Metastatic Breast Carcinoma in the Brain (tissue), 10 donors: ENCODE measurements around a stretch of chrX.

GRCh38 chrX:40834196-40835484, 99.3 kb upstream of the MED14 start:
- PRO-cap, 10 experiments: peak in 2 of 10 experiments; most common plus-strand start chrX:40834451 (in 2); most common minus-strand start chrX:40834348 (in 2)

GRCh38 chrX:40945185-40945827, 139.9 kb upstream of the USP9X start:
- PRO-cap, 10 experiments: peak in 4 of 10 experiments; most common plus-strand start chrX:40945572 (in 1); most common minus-strand start chrX:40945473 (in 3)

DNA sequence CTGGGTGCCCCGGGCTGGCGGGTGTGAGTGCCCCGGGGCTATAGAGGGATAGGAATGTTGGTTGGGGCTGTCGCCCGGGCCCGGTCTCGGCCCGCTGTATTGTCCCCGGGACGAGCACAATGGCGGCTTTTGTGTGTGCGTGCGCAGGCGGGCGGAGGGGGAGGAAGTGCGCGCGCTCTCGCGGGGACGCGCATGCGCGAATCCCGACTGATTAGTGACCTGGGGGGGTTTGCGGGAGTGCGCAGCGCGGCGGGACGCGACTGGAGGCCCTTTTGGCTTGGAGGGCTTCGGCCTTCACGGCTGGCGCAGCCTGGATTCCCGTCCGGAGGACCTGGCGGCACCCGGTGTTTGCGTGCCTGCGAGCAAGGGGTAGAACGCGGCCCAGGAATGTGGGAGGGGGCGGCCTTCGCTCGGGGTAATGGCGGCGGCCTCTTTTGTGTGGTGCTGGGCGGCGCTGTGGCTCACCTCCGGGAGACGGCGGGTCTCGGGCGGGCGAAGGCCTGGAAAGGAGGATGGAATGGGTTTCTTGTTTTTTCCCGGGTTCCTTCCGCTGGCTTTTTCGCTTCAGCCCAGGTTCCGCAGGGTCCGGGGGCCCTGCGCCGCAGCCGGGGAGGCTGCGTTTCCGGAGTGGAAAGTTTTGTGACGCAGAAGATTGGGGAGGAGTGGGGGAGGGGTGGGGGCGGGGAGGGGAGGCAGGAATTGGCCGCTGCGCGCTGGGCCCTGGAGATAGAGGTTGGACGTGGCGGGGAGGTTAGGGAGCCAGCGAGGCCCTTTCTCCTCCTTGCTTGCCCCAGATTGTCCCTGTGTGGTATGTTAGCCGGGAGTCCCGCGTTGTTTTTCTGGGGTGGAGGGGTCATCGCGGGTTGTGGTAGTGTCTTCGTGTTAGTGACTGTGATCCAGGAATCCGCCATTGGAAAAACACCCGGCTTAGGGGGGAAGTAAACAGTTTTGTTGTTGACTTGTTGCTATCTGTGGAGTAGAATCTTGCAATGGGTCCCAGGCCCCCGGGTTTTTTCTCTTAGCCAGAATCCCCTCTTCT, 758 bp downstream of the DDX3X start:
- PRO-cap, 10 experiments: peak in 10 of 10 experiments; most common plus-strand start position 214 of the sequence (in 6); most common minus-strand start position 624 of the sequence (in 10)

GRCh38 chrX:41336682-41336934, 2.6 kb downstream of the DDX3X start:
- PRO-cap, 10 experiments: no peak in any of the 10 experiments

DNA sequence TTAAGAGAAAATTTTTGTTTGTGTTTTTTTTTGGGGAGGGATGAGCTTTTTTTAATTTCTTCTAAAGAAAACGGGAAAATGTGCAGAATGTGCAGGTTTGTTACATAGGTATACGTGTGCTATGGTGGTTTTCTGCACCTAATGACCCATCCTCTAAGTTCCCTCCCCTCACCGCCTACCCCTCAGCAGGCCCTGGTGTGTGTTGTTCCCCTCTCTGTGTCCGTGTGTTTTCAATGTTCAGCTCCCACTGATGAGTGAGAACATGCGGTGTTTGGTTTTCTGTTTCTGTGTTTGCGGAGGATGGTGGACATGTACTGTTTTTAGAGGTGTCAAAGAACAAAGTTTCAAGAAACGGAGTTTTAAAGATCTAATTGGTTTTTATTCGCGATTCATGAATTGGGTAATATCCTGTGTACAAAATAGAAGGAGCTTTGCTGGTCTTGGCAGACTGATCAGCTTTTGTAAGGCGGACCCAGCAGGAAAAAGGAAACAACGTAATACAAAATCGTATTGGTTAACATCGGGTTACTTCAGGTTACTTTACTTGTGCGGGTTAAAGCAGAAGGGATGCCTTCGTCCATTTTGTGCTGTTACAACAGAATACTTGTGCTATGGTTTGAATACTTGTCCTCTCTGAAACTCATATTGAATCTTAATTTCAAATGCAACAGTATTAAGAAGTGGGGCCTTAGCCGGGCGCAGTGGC, 11.6 kb upstream of the NYX start:
- PRO-cap, 10 experiments: no peak in any of the 10 experiments

DNA sequence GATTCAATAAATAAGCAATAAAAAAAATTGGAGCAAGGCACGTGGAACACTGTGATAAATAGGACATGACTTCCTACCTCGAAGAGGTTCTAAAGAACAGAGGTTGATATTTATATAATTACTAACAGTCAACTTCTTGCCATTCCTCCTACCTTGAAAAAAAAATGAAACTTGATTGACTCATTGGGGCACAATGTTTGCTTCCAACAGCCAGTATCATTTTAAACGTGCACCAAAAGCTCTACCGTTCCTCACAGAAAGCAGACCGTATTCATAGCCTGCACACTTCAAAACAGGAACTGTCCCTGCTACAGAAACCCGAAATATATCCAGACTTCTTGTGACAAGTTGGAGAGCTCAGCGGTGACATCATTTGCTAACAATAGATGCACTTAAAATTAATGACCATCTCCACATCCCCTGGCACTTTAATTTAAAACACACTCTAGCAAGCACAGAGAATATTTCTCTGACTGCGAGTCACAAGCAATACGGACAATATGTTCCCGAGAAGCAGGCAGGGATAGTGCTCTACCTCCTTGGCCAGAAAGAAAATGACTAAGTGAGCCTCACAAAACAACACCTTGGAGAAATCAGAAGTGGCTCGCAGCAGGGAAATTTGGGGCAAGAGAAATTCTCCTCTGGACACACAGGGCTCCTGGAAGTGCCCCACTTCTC, 2.4 kb downstream of the NYX start:
- PRO-cap, 10 experiments: peak in 2 of 10 experiments; most common minus-strand start position 301 of the sequence (in 2)

DNA sequence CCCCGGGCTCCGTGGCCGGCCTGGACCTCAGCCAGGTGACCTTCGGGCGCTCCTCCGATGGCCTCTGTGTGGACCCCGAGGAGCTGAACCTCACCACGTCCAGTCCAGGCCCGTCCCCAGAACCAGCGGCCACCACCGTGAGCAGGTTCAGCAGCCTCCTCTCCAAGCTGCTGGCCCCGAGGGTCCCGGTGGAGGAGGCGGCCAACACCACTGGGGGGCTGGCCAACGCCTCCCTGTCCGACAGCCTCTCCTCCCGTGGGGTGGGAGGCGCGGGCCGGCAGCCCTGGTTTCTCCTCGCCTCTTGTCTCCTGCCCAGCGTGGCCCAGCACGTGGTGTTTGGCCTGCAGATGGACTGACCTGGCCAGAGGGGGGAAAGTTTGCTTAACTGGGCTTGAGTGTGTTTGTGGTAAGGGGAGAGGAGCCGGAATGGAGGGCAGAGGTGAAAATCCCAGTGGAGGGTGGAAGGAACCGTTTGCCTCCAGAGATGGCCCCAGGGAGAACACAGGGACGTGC, 27.5 kb downstream of the NYX start:
- PRO-cap, 10 experiments: no peak in any of the 10 experiments

DNA sequence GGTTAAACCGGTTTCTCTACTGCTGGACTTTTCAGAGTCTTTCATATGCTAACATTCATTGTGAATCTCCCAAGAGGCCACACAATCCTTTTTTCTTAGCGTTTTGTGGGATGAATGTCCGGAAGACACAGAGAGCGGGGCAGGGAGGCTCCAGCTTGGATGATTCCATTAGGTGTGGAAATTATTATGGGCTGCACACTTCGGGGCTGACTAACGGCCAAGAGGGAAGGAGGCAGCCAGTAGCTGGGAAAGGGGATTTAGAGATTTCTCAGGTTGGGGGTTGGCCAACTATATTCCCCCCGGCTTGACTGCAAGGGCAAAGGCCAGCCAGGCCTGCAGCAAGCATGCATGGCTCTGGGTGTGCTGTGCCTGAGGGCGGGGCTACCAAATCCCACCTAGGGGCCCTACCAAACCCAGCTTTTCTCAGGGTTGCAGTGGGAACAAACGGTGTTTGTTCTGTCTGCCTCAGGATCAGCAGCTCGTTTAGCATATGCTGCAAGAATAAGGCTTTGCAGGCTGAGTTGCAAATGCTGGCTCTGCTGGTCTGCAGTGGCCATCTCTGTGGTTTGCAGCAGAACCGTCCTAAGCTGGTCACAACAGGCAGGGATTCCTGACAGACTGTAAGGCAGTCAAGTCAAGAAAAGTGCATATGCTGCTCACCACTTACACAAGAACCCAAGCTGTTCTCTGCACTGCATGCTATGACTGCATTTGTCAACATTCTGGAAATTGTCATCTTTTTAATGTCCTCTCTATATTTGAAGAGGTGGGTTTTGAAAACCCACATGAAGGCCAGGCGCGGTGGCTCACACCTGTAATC, 28.7 kb downstream of the NYX start:
- PRO-cap, 10 experiments: peak in 1 of 10 experiments; most common plus-strand start position 58 of the sequence (in 1)

DNA sequence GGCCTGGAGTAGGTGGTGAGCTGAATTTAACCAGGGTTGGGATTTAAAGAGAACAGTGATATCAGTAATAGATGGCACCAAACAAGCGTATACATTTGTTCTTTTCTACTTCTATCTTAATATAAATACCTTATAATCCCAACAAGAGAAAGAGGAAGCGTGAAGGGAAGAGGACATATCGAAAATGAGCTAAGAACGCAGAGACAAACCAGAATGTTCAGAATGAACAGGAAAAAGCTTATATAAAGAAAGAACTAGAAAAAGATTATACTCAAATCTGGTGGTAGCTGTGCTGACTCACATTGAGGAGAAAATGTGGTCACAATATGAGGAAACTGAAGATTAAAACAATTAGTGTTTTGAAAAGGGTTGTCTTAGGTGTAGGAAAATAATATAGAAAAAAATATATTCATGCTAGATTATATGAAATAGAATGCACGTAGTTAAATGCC, 2.0 kb upstream of the GPR34 start:
- PRO-cap, 10 experiments: peak in 1 of 10 experiments; most common minus-strand start position 186 of the sequence (in 1)

GRCh38 chrX:41705544-41706261, 16.9 kb downstream of the GPR34 start:
- PRO-cap, 10 experiments: no peak in any of the 10 experiments

- PRO-cap, 10 experiments: no peak in any of the 10 experiments
Observed at GRCh38 chrX:41899259-41899884, 24.0 kb downstream of the CASK start.

DNA sequence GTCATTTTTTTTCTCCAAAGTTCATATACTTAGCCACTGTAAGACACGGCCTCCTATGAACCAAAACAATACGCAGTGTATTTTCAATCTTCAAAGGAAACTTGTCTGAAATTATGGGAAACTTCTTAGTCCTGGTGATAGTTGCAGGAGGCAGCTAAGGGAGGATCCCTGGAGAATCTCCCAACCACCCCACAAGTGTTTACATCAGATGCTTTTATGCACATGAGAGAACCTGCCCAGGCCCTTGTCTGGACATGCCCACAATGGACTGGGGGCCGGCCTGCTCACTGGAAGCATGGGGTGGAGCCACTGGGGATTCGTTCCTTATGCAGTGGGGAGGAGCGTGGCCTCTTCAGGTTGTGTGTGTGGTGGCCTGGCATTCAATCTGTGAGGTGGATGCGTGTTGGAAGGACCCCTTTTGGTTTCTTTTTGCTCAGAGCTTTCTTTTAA, 398.7 kb upstream of the PPP1R2C start:
- PRO-cap, 10 experiments: peak in 1 of 10 experiments; most common plus-strand start position 383 of the sequence (in 1)

- PRO-cap, 10 experiments: no peak in any of the 10 experiments
Observed at GRCh38 chrX:43703009-43703569, 47.0 kb downstream of the MAOA start.

- PRO-cap, 10 experiments: peak in 1 of 10 experiments; most common minus-strand start chrX:43707865 (in 1)
Observed at GRCh38 chrX:43707668-43708647, 51.9 kb downstream of the MAOA start.

DNA sequence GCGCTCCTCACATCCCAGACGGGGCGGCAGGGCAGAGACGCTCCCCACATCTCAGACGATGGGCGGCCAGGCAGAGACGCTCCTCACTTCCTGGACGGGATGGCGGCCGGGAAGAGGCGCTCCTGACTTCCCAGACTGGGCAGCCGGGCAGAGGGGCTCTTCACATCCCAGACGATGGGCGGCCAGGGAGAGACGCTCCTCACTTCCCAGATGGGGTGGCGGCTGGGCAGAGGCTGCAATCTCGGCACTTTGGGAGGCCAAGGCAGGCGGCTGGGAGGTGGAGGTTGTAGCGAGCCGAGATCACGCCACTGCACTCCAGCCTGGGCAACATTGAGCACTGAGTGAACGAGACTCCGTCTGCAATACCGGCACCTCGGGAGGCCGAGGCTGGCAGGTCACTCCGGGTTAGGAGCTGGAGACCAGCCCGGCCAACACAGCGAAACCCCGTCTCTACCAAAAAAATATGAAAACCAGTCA, 38.5 kb downstream of the KDM6A start:
- PRO-cap, 10 experiments: no peak in any of the 10 experiments

DNA sequence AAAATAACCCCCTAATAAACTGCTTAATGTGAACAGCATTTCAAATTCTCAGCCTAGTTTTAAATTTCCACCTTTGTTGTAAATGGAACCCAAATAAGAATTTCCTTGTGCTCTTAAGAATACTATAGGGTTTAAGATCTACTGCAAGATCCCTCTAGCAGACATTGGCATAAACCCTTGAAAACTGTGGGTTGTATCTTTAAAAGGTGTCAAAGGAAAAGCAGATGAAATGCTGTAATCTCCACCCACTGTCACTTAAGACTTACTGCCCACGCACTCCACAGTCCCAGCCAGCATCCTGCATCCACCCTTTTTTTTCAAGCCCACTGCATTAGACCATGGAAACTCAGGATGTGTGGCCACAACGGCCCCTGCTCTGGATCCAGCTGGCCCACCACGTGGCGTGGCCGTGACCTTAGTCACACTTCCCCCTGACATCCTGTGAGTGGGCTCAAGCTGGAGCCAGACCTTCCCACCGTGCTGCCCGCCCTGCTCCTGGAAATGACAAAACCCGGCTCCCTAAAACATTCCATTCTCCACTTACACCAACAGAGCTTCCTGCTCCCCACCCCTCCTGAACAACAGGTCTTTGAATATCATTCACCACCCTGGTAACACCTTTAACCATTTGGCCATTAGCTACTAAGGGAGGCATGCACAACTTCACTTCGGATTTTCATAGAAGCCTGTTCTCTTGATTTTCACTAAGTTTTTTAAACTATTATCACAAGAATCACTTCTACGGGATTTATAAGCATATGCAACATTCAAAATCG, 588.2 kb upstream of the DIPK2B start:
- PRO-cap, 10 experiments: no peak in any of the 10 experiments

DNA sequence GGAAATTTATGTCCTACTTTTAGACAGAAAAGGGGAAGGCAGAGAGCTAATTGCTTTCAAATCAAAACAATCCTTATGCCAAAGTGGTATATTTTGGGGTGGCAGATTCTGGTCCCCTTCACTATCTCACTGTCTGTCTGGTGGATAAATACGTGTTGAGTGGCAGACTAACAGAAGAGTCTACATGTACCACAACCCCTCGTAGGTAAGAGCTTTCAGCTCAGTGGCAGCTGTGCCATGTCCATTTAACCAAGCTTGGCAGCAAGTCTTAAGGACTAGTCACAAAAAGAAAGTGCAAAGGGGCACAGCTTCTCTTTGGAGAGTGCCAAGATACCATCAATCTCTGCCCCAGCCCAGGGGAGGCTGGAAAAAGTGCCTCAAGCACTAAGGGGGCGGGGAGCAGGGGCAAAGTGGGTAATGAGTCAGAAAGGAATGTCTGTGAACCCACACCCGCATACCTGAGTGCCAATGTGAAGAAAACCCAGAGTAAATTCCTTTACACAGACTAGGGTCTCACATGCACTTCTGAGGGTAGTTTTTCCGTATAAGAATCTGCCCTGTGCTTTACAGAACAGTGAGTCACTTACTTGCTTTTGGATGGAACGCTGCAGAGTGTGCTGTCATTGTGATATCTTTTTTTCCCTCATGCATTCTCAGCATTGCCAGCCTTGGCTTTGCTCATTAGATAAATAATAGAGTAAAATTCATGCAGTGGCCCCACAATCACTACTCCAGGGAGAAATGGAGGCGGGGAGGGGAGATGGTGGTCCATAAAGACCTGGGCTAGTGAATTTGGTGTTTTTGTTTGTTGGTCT, 121.7 kb upstream of the KRBOX4 start:
- PRO-cap, 10 experiments: peak in 1 of 10 experiments; most common plus-strand start position 574 of the sequence (in 1)

DNA sequence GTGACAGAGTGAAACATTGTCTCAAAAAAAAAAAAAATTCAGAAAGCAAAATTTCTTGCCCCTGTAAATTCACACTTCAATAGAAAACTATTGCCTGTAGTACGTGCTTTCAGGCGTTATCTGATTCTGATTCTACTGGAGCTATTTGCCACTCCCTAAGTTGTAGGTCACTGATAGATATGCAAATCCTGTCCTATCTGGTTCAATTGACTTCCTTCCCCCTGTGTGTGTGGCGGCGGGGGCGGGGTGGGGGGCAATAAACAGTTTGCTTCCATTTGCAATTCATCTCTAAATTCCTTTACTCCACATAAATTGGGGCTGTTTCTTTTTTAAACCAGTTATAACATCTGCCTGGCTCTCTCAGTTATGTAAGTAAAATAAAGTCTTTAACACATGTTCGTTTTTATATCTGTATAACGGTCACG, 120.2 kb upstream of the KRBOX4 start:
- PRO-cap, 10 experiments: peak in 1 of 10 experiments; most common minus-strand start position 122 of the sequence (in 1)

GRCh38 chrX:46371127-46371354, 76.1 kb upstream of the KRBOX4 start:
- PRO-cap, 10 experiments: peak in 2 of 10 experiments; most common plus-strand start chrX:46371283 (in 2)

DNA sequence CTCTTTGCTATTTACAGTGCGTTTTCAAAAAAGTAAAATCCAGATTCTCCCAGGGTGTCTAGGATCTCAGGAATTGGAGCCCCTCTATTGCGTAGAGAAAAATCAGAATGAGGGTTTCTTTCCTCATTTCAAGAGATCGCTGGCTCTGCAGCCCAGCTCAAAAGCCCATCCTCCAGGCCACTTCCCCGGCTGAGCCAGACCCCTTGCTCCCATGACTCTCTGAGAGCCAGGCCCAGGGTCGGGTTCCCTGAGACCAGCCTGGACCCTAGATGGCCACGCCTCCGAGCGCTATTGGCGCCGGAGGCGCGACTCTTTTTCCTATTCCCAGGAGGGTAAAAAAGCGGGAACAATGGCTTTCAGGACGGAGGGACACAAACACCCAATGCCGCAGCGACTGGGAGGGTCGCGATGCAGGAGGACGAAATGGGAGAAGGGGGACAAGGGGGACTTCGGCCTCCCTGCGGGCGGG, 524 bp upstream of the KRBOX4 start:
- PRO-cap, 10 experiments: no peak in any of the 10 experiments